Measurements from ENCODE around the genes FBL, ZNF780B and TTC9B.

DNA sequence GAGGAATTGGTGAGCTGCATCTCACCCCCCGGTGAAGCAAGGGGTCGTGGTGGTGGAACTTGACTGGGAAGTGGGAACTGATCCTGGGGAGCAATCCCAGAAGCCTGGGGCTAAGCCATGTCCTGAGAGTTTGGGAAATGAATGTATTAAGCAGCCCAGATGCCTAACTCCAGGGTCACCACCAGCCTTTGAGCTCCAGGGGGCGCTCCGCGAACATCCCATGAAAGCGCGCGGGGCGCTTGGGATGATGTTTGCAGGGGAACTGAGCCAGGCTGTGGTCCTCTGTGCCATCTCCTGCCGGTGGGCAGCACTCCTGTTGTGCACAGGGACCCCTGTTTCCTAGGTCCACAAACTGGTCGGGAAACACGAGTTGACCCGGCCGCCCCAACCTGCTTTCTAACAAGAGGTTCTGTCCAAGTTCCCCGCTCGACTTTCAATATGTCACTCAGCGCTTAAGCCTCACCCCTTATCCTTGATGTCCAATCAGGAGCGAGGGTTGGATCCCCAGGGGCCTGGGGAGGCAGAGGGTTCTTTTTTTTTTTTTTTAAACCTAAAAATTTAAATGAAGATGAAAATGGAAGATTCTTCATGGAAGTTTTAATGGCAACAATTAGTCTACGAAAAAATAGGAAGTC, 14.4 kb downstream of the LEUTX start:
- RAMPAGE, long total RNA: no peak
- RRBS: 2% methylated on average over 4 of the region's 19 CpGs

DNA sequence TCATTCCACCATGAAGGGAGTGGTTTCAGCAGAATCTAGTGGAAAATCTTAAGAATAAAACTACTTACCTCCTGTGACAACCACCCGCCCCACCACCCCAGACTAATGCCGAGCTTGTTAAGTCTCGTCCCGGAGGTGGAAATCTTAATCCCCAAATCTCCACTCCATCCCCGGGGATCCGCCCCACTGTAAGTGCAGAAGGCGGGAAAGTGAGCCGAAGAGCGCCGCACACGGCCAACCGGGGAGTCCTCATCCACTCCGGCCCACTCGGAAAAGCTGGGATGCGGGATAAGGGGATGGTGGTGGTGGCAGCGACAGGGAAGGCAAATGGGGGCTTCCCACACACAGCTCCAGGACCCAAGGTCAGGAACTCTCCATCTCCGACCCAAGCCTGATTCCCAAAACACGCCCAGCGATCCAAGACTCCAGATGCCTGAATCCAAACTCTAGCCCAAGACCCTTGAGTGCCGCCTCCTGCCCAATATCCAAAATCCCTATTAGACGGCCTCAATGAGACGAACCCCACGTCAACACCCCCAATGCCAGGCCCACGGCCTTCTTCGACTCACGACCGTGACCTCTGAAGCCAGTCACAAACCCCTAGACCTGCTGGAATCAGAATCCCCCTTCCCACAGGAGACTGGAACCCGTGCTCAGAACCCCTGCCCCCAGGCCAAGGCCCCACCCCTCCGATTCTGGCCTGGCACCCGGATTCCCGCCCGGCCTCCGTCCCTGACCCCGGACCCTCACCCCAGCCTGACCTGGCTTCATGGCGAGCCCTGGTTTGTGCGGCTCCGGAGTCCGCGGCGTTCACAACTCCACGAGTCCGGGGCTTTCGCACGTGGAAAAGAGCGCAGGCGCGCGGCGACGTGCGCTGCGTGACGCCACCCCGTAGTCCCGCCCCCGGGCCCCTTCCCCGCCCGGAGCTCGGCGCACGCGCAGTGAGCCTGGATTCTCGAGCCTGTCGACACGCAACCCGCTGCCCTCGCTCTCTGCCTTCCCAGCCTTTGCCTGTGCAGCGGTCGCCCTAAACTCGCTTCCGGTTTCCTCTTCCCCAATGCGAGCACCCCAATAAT, at the start of gene FBL:
FBL (minus strand) TSS at position 850 of the 1,076 bp plus-strand sequence.
- RAMPAGE, long total RNA: start-site peak on the minus strand centred at position 824 of the sequence, 32 bp wide, 195 and 27 reads in 2 replicates
- RRBS: 1% methylated on average over 22 of the region's 72 CpGs

- RAMPAGE, long total RNA: no peak
- RRBS: no CpG with 5 or more reads among the region's 4 CpGs
These were observed 814 bp upstream of the FBL start for GRCh38 chr19:39846958-39847427.

GRCh38 chr19:39863557-39863949, 17.4 kb upstream of the FBL start:
- RAMPAGE, long total RNA: no peak
- RRBS: no CpG with 5 or more reads among the region's 7 CpGs

DNA sequence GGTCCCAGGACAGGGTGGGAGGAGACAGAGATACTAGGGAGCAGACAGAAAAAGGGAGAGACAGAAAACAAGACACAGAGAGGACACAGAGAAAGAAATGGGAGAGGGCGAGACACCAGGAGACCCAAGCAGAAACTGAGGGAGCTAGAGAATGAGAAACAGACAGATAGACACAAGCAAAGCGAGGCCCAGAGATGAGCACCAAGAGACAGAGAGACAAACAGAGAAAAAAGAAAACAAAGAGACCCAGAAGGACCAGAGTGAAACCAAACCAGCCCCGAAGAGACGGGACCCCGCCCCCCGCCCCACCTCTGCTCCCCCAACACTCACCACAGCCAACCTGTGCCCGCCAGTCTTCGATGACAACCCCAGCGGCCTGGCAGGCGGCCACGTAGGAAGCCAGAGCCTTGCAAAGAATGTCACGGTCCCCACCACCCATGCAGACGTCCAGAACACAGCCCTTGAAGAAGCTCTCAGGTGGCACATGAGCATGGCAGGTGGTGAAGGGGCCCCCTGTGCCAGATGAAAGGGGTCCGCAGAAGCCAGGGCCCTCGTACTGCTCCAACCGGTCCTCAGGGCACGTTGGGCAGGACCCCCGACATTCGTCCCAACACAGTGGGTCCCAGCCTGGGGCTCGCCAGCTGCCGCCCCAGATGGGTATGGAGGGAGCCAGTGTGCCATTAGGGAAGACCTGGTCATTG, 31.3 kb upstream of the FBL start:
- RAMPAGE, long total RNA: no peak
- RRBS: no CpG with 5 or more reads among the region's 21 CpGs

DNA sequence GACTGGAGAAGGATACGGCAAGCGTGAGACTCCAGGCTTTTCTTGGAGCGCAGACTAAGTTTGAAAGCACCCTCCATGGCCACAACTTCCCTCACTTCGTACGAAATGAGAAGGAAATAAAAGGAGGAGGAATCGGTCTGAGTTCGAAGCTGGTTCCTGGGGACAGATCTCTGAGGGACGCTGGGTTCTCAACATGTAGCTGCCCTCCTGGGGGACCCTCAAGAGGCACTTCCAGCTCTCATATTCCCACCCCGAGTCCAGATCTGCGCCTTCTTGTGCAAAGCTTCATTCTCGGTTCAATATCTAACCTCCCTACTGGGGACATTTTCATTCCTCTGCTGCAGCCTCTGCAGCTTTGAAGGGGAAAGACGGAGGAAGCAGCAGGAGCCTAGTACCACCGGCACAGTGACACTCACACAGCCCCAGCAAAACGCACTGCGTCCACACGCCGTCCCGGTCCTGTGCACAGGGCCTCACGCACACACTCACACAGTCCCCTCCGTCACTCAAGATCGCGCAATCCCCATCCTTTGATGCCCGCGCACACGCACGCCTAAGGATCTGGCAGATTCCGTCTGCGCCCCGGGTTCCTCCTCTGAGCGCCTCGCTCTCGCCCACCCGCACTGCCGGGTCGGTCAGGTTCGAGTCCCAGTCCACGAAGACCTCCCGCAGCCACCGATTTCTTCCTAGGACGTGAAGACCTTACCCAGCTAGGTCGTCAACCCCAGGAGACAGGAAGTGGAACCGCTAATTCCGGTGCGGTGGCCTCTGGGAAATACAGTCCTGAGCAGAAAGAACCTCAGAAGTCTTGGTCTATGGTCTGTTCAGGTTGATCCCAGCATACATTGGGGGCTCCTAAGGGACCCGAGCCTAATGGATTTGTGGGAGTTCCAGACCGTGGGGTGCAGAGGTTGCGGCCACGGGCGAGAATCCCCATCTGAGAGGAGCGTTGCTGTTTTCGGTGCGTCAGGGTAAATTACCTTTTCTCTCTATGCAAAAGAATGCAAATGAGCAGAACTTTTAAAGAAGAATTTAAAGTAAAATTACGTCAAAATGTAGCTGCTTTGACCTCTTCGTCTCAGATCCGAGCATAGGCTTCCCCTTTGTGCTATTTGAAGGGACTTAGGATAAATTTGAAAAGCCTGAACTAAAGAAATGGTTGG, at the start of gene ZNF780B:
ZNF780B (minus strand) TSS at position 749 of the 1,163 bp plus-strand sequence.
- RAMPAGE, long total RNA: no peak
- RRBS: 2% methylated on average over 12 of the region's 55 CpGs

DNA sequence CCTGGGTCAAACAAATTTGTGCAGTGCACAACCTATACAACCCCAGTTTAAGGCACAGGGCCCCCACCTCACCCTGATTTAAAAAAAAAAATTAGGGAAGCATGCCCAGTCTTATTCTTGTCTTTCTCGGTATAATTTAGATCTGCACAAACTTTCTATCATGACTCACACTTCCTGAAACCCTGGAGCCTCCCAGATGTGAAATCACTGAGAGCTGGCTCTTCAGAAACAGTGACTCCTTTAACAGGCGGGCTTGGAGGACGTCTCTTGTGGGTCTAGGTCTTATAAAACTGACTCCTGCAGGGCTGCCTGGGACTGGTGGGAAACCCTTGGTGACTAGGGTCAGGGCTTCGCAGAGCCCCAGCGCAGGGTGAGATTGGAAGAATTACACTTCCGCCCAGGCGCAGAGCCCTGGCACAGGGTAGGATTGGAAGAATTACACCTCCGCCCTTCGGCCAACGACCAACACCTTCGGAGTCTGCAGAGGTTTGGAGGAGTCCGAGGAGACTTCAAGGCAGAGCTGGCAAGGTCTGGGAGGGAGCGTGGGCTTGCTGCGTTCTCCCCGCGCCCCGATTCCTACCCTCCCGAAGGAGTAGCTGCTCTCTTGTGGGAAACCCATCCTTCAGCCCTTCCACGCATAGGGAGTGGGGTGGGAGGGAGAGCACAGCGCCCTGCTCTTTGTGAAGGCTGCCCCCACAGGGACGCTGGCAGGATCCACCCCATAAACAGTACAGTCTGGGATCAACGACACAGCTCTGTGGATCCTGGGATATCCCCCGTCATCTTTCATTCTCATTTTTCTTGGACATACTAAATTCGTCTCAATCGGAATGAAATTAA, 43.4 kb upstream of the MAP3K10 start:
- RAMPAGE, long total RNA: no peak
- RRBS: no CpG with 5 or more reads among the region's 25 CpGs

DNA sequence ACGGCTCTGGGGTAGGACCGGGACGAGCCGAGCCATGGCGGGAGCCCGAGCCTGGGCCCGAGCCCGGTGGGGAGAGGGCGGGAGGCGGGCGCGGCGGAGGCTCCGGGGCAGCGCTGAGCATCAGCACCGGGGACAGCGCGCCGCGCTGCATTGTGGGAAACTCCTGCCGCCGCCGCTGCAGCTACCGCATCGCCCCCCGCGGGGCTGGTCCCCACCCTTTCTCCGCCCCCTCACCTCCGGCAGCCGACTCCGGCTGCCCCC, at the start of gene TTC9B:
TTC9B (minus strand) TSS at position 154 of the 261 bp plus-strand sequence.
- RAMPAGE, long total RNA: no peak
- RRBS: 3% methylated on average over 21 of the region's 31 CpGs

DNA sequence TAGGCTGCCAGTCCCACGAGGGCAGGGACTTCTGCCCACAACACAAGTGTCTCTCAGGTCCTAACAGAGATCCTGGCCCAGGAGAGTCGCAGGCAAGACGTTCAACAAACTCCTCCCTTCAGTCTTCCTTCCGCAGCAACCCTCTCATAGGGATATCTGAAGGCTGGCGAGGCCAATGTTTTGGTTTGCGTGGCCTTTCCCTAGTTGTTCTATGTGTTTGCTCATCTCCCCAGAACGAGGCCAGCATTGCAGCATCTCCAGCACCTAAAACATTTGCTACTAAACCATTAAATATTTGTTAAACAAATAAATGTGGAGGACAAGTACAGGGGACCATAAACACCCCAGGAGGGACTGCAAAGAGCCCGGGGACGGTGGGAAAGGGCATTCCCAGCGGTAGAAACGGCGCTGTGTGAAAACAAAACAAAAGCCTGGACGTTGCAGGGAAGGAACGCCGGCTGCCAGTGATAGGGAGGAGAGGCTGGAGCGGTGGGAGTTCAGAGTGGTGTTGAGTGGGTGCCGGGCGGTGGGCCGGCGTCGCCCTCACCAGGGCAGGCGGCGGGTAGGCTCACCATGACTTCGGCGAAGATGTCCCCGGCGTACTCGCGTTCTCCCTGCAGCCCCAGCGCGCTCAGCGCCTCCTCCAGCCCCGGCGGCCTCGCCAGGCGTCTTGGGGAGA, 547 bp downstream of the CCNP start:
- RAMPAGE, long total RNA: no peak
- RRBS: 7% methylated on average over 23 of the region's 36 CpGs

DNA sequence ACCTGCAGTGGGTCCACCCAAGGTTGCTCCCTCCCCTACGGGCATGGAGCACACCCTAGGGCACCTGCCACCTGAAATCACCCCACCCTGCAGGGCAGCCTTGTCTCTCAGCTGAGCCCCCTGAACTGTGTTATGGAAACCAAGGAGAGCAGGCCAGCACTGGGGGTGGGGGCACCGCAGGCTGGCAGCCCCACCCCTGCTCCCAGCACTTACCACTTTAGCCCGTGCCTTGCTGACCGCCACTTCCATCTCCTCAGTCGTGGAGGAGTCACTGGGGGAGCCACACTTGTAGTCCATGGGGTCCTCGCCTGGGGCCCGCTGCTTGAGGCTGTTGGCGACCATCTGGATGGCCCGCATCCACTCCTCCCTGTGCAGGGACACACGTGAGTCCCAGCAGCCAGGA, 15.8 kb upstream of the CCNP start:
- RAMPAGE, long total RNA: no peak
- RRBS: no CpG with 5 or more reads among the region's 10 CpGs

DNA sequence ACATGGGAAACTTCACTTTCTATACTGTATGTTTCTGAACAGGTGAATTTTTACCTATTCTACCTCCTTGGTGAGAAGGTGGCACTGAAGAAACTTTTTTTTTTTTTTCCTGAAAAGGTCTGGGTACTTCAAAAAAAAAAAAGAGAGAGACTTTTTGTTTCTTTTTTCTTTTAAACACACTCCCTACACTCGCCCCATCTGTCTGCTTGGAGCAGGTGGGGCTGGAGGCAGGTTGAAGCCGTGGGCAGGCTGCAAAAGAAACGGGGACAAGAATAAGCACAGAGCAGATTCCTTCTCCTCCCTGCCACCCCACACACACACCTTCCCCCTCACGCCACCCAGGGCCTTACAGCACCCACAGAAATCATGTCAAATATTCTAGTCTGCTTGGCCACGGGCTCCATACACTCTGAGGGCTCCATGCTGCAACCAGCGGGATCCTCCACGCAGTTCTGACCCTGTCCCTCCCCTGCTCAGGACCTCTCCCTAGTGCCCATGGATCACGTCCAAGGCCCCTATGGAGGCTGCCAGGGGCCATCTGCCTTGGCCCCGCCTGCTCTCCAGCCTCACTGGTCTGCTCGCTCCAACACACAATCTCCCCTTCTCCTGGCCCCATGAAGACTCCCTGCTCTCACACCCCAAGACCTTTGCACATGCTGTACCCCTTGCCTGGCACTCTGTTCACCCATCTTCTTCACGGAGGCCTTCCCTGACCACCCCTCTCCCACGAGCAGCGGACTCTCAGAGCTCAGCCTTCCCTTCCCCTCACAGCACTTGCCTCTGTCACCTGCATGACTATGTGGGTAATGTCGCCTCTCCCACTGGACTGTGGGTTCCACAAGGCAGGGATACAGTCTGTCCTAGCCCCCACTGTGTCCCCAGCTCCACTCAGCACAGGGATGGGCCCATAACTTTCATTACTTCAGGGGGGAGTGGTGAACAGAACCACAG, 11.5 kb downstream of the AKT2 start:
- RAMPAGE, long total RNA: no peak
- RRBS: no CpG with 5 or more reads among the region's 14 CpGs

GRCh38 chr19:40280093-40281209, 4.7 kb downstream of the AKT2 start:
- RAMPAGE, long total RNA: no peak
- RRBS: no CpG with 5 or more reads among the region's 25 CpGs

GRCh38 chr19:40283236-40284175, 1.6 kb downstream of the AKT2 start:
- RAMPAGE, long total RNA: no peak
- RRBS: no CpG with 5 or more reads among the region's 12 CpGs

DNA sequence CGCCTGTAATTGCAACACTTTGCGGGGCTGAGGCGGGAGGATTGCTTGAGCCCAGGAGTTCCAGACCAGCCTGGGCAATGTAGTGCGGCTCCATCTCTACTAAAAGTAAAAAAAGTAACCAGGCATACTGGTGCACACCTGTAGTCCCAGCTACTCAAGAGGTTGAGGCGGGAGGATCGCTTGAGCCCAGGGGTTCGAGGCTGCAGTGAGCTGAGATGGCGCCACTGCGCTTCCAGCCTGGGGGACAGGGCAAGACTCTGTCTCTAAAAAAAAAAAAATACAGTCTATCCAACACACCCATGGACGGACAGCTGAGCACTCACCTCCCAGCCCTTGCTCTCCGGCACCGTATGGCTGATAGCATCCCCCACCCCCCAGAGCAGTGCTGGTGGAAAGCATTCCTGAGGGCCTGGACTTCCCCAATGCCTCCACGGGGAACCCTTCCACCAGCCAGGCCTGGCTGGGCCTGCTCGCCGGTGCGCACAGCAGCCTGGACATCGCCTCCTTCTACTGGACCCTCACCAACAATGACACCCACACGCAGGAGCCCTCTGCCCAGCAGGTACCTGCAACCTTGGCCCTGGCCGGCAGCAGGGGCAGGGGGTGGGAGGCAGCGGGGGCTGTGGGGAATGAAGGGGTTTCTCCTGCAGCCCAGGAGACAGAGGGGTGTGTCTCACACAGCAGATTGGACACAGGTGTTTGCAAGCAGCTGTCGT, 19.0 kb downstream of the PLD3 start:
- RAMPAGE, long total RNA: no peak
- RRBS: no CpG with 5 or more reads among the region's 21 CpGs

GRCh38 chr19:40554003-40554575, 22.6 kb upstream of the SHKBP1 start:
- RAMPAGE, long total RNA: no peak
- RRBS: no CpG with 5 or more reads among the region's 47 CpGs

DNA sequence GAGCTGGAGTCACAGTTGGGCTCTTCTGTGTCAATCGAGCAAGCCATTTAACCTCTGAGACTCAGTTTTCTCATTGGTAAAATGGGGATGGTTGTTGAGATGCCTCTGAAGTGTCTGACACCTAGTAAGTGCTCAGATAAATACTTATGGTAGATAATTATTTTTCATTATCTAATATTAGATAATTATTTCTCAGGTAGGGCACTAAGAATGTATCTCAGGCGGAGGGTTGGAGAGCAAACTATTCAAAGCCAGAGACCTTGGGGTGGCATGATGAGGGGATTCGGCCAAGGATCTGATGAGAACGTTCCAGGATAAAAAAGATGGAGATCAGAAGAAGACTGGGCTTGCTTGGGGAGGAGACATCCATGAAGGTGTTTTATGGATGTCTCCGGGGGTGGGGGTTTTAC, 7.9 kb downstream of the LTBP4 start:
- RAMPAGE, long total RNA: no peak
- RRBS: 9% methylated on average over 1 of the region's 5 CpGs

GRCh38 chr19:40610907-40611567, 9.9 kb downstream of the LTBP4 start:
- RAMPAGE, long total RNA: no peak
- RRBS: 91% methylated on average over 14 of the region's 17 CpGs

DNA sequence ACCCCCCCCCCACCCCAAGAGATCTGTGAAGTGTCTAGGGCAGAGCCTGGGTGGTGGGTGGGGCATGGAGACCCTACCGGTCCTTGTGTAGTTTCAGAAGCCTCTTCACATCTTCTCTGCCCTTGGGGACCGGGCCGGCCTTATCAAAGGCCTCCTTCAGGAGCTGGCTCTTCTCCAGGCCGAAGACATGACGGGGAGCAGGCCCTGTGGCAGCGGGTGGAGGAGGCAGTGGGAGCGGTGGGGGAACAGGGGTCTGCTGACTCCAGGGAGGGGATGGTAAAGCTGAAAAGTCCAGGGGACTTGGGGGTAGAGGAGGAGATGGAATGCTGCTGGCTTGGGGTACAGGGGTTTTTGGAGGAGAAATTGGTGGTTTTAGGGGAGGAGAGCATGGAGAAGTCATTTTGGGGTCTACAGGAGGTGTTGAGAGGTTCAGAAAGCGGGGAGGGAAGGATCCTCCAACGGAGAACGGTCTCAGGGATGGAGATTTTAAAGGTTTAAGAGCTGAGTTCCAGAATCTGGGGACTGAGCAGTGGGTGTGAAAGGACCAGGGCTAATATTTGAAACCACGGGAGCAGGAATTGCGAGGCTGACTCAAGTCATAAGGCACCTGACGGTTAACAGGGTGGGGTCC, 758 bp downstream of the ACTMAP start:
- RAMPAGE, long total RNA: no peak
- RRBS: no CpG with 5 or more reads among the region's 13 CpGs

DNA sequence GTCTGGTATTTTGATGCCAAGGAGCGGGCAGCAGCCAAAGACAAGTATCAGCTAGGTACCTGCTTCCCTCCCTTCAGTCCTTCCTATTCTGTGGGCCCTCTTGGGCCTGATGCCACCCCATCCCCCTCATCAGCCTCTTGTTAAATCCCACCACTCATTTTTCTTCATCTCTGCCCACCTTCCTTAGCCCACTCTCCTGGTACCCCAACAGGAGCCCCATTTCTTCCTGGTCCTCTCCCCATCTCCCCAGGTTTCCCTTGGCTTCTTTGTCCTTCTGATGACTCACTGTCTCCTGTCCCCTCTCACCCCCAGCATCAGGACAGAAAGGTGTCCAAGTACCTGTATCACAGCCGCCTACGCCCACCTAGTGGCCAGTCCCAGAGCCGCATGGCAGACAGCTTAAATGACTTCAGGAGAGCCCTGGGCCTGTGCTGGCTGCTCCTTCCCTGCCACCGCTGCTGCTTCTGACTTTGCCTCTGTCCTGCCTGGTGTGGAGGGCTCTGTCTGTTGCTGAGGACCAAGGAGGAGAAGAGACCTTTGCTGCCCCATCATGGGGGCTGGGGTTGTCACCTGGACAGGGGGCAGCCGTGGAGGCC, 8.6 kb downstream of the EGLN2 start:
- RAMPAGE, long total RNA: no peak
- RRBS: no CpG with 5 or more reads among the region's 6 CpGs

- RAMPAGE, long total RNA: no peak
- RRBS: no CpG with 5 or more reads among the region's 5 CpGs
These were observed 2.6 kb downstream of the CYP2A6 start for GRCh38 chr19:40847594-40848046.